ENCODE measurements around a stretch of chr10.

GRCh38 chr10:3068087-3068422, 707 bp downstream of the PFKP start:
- PRO-cap, 3 experiments: peak in 2 of 3 experiments; most common plus-strand start chr10:3068295 (in 1); most common minus-strand start chr10:3068264 (in 2)
- RAMPAGE, long total RNA: no peak

DNA sequence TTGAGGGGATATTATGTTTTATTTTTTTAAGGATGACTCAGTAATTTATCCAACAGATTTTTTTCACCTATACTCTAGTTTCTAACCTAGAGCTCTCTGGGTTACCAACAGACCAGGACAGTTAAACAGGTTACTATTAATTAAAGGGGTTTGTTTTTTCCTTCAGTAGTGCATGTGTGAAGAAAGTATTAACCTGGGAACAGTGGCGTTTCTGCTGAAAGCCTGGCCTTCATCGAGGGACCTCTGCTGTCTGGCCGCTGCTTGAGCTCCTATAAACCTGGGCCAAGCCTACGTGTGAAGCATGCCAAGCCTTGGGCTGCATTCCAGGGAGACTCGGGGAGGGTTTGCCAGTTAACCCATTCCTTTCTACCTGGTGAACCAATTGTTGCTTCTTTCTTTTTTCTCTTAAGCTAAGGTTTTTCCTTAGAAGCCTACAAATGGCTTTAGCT, 23.5 kb downstream of the PFKP start:
- PRO-cap, 3 experiments: no peak in any of the 3 experiments
- RAMPAGE, long total RNA: no peak

DNA sequence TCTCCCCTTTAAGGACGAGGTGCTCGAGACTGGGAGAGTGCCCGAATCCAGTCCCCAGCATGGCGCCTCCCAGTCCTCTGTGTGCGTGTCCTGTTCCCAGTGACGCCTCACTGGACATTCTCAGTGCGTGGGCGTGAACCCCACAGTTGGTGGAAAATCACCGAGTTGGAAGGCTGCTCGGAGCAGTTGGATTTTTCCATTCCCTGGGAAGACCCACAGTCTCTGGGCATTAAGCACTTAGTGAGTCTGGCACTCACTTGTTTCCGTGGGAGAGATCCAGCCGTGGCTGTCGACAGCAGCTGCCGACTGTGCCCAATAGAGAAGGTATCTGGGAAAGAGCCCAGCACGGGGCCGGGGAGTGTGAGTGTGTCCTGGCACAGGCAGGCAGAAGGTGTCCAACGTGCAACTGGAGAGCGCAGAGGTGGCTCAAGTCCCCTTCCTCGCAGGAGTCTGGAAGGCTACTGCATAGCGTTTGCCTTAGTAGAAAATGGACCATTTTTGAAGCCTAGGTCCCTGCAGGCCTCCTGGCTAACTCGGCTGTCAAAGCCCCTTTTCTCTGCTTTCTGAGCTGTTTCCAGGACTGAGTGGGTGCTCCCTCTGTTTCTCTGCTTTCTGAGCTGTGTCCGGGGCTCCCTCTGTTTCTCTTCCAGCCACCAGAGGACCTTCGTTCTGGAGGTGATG, 37.3 kb downstream of the PFKP start:
- PRO-cap, 3 experiments: peak in 2 of 3 experiments; most common plus-strand start position 145 of the sequence (in 1); most common minus-strand start position 79 of the sequence (in 1)
- RAMPAGE, long total RNA: no peak

DNA sequence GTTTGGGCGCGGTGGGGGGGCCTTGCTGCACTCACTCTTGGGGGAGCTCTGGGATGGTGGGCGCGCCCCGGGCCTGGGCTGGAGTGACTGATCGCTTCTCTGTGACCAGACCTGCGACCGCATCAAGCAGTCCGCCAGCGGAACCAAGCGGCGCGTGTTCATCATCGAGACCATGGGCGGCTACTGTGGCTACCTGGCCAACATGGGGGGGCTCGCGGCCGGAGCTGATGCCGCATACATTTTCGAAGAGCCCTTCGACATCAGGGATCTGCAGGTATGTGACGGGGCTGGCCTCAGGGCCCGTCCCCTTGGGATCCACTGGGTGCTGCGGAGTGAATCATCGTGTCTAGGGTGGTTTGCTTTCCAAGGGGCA, 42.9 kb downstream of the PITRM1 start:
- PRO-cap, 3 experiments: no peak in any of the 3 experiments
- RAMPAGE, long total RNA: no peak

GRCh38 chr10:3451832-3452987, 279.6 kb upstream of the PITRM1 start:
- PRO-cap, 3 experiments: no peak in any of the 3 experiments
- RAMPAGE, long total RNA: no peak

- PRO-cap, 3 experiments: no peak in any of the 3 experiments
- RAMPAGE, long total RNA: no peak
These were observed 300.6 kb upstream of the PITRM1 start for GRCh38 chr10:3473188-3473614.

- PRO-cap, 3 experiments: no peak in any of the 3 experiments
- RAMPAGE, long total RNA: no peak
These were observed 300.8 kb downstream of the KLF6 start for GRCh38 chr10:3484222-3484560.

- PRO-cap, 3 experiments: no peak in any of the 3 experiments
- RAMPAGE, long total RNA: no peak
These were observed 299.7 kb downstream of the KLF6 start for GRCh38 chr10:3485269-3485801.

DNA sequence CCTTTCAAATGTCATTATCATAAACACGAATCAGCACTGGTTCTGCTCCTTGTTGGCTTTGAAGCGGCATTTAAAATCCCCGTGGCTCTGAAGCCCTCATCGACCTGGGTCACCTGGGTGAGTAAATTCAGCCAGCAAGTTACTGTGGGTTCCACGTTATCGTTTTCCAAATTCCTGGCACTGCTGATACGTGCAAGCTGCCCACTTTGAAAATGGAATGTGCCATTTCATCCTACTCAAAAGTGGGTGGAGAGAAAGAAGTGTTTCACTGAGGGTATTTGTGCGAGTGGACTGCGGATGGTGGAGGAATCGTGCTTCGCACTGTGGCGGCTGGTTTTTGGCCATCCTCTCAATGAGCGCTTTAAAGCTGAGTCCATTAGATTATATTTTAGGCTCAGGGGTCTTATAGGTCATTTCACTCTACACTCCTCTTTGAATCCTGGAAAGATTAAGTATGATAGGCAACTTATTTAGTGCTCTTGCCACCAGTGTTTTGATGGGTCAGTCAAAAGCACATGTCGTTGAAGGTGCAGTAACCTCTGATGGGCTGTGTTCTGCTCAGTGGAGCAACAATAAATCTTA, 281.6 kb downstream of the KLF6 start:
- PRO-cap, 3 experiments: no peak in any of the 3 experiments
- RAMPAGE, long total RNA: no peak

GRCh38 chr10:3528188-3528673, 256.8 kb downstream of the KLF6 start:
- PRO-cap, 3 experiments: no peak in any of the 3 experiments
- RAMPAGE, long total RNA: no peak

- PRO-cap, 3 experiments: no peak in any of the 3 experiments
- RAMPAGE, long total RNA: no peak
These were observed 64.3 kb downstream of the KLF6 start for GRCh38 chr10:3720407-3721380.

GRCh38 chr10:3762735-3763613, 22.0 kb downstream of the KLF6 start:
- PRO-cap, 3 experiments: no peak in any of the 3 experiments
- RAMPAGE, long total RNA: no peak

DNA sequence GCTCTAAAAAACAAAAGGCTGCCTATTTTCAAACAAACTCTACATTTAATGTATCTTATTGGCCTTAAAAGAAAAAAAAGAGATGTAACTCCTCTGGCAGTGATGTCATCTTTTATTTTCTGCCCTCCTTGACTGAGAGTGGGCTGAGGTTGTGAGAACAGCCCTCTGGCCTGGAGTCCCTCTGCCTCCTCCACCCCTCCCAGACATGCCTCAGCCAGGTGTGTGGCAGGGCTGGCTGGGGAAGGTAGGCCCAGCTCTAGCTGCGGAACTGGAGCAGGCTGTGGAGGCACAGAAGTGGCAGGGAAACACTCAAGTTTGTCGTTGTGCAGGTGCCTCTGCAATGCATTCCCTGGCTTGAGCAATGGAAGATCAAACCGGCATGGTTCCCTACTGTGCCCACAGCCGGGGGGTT, 9.1 kb downstream of the KLF6 start:
- PRO-cap, 3 experiments: no peak in any of the 3 experiments
- RAMPAGE, long total RNA: no peak

- PRO-cap, 3 experiments: peak in 3 of 3 experiments; most common plus-strand start chr10:3785555 (in 2); most common minus-strand start chr10:3786099 (in 1)
- RAMPAGE, long total RNA: no peak
These were observed 662 bp upstream of the KLF6 start for GRCh38 chr10:3785461-3786280.

DNA sequence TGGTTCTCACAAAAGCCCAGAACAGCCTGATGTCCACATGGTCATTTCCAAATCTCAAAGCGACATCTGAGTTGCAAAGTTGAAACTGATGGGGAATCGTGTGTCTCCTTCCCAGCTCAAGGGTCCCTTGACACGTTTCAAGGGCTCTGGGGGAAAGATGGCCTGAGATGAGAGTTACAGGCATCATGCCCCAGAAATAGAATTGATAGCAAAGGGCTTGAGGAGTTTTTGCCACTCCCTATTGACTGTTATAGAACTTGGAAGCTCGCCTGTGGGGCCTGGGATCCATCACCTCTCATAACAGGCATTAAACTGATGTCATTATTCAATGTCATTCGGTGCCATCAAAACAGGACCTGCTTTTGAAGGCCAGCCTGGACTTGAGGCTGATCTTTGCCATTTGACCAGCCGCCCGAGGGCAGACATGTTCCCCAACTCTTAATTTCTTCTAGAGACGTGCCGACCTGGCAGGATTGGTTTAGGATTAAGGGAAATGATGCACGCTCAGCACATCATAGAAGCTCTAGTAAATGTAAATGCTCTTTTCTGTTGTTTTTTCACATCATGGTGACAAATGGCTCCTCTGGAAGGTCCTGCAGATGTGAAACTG, 16.6 kb upstream of the KLF6 start:
- PRO-cap, 3 experiments: no peak in any of the 3 experiments
- RAMPAGE, long total RNA: no peak

DNA sequence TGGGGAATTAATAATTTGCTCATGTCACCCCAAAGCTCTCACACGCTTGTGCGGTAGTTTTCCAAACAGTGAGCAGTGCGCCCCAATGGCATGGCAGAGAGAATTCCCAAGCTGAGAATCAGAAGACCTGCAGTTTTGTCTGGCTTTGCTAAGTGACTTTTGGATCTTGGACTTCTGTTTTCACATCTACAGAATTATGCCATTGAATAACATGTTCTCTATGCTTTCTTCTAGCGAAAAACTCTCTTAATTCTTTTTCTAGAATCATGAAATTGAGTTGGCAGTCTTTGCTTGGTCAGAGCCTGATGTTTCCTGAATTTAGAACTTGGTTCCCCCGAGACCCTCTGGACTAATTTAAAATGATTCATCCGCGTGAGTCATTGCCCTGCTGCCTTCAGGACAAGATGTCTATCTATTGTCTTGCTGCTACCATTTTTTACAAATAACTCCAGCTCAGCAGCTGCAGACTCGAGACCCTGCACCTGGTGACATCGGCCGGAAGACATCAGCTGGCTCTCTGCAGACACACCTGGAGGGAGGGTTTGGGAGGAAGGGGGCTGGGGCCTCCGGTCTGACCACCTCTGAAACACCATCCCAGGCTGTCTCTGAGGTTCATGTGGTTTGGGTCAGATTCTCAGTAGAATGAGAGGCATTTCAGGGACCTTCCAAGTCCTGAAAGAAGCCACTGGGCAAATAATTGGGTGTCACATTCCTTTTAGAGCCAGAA, 20.8 kb upstream of the KLF6 start:
- PRO-cap, 3 experiments: no peak in any of the 3 experiments
- RAMPAGE, long total RNA: no peak

DNA sequence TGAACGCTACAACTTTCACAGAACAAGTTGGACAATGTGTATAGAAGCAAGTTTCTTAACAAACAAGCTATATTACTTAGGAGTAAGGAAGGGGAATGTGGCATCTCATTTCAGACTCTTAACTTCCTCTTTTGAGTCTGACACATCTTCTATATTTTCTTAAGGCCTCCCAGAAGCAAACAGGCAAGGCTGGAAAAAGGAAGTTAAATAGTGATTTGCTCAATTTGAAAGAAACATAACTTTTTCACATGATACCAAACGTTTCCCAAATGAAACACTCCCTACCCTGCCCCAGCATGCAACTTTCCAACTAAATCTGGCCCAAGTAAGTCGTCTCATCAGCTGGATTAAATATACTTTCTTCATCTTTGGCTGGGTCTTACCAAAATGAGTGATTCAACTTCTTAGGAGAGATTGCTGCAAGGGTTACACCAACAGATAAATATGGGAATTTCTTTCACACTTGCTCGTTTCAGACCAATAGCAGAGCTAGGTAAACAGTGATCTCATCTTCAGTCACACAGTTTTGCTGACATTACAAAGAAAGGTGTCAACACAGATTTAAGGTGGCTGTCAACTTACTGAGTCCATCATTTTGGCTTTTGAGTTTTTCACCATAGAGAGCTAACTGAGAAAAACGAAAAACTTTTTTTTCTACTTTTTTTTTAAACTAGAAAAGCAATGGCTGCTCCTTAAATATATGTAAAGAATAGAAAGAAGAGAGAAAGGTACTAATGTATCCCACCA, 66.4 kb upstream of the KLF6 start:
- PRO-cap, 3 experiments: no peak in any of the 3 experiments
- RAMPAGE, long total RNA: no peak

GRCh38 chr10:3869094-3869453, 84.1 kb upstream of the KLF6 start:
- PRO-cap, 3 experiments: no peak in any of the 3 experiments
- RAMPAGE, long total RNA: no peak

GRCh38 chr10:3894862-3895433, 109.9 kb upstream of the KLF6 start:
- PRO-cap, 3 experiments: no peak in any of the 3 experiments
- RAMPAGE, long total RNA: no peak

DNA sequence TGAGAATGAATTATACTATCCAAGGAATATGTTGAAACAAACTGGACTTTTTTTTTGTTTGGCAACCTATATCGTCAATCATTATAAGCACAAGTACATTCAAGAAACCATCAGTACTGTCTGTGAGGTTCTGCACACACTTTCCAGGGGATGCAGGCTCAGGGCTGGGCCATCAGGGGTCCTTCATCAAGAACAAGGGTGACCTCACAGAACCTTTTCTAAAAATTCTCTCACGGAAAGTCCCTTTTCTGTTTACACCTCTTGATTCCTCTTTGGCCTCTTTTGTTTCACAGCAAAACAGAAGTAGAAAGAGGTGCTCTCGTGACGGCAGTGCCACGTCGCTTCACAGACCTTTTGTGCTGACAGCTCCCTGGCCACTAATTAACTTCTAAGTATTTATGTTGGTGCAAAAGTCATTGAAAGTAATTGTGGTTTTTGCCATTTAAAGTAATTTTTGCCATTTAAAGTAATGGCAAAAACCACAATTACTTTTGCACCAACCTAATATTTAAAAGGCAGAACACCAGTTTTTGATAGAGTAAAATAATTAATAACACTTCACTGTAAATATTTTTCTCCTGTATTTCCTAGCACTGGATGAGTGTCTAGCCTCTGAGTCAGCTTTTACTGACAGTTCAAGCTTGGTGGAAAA, 117.4 kb upstream of the KLF6 start:
- PRO-cap, 3 experiments: no peak in any of the 3 experiments
- RAMPAGE, long total RNA: no peak